M059J (cell line): ENCODE measurements around the genes TRPC4AP, CPNE1, EPB41L1 and AAR2.

- RAMPAGE, long total RNA: no peak
These were observed 9.1 kb upstream of the MAP1LC3A start for GRCh38 chr20:34549336-34549996.

- RAMPAGE, long total RNA: no peak
These were observed 38.8 kb downstream of the TP53INP2 start for GRCh38 chr20:34742781-34743561.

GRCh38 chr20:34895804-34896433 lies 19.5 kb downstream of the ACSS2 start:
- RAMPAGE, long total RNA: no peak

- RAMPAGE, long total RNA: no peak
These were observed 17.2 kb downstream of the GSS start for GRCh38 chr20:34938222-34939037.

DNA sequence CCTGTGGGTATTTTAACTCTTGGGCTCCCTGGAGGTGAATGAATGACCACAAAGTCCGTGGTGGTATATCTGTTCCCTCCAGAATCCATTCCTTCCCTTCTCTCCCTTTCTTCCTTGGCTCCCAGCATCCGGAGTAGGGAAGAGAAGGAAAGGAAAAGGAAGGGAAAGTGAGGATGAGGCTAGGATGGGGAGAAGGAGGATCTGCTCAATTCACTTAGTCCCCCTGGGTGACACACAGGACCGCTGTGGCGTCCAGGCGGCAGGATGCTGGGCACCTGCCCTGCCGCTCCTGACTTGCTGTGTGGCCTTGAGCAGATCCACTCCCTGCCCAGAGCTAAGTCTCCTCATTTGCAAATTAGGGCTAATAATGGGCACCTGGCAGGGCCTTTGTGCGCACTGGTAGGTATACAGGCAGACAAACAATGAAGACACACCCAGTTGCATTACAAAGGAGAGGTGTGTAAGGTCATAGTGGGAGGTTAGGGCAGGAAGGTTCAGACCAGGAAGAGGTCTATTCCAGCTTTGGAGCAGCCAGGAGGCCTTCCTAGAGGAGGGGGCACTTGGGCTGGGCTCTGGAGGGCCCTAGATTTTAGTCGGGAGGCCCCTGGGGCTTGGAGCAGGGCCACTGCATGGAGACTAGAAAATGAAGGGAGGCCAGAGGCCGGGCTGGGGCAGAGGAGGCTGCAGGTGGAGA lies 28.3 kb downstream of the MYH7B start:
- RAMPAGE, long total RNA: no peak

- RAMPAGE, long total RNA: no peak
These were observed at the start of gene TRPC4AP for GRCh38 chr20:35092217-35093327. Gene TRPC4AP, minus strand, starts transcription at chr20:35092807.

DNA sequence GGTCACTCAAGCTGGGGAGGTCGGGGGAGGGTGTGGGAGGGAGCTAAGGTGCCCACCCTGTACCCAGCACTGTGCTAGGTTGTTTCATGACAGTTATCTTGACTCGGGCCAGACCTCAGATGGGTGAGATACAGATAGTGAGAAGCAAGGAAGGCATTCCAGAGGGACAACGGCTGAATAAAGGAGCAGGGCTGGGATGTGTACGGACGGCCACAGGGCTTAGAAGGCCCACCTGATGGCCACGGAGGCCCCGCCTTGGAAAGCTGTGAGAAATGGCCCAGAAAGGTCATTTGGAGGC lies 7.8 kb downstream of the MMP24OS start:
- RAMPAGE, long total RNA: no peak

- RAMPAGE, long total RNA: no peak
These were observed 11.7 kb upstream of the FAM83C start for GRCh38 chr20:35303794-35304447.

DNA sequence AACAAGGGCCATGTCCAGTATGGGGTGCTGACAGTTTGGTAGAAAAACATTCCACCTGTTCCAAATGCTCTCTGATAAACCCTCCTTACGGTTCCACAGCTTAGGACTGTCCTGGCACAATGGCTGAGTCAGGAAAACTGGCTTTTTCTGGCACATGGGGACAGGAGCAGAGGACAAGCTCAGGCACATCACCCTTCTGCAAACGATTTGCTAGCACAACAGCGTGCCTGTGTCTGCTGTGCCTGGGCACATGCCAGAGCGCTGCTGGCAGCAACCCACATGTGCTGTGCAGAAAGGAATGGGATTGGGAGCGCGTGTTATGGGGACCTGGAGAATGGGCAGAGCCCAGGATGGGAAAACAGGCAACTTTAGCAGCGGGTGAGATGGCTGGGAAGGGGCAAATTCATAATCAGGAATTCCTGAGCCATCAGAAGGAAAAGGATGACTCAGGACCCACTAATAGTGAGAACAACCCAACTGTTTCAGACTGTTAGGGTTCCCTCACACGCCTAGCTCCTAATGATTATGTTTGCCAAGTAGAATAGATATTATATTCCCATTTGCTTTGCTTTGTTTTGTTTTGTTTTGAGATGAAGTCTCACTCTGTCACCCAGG lies 16.0 kb upstream of the FAM83C start:
- RAMPAGE, long total RNA: no peak

DNA sequence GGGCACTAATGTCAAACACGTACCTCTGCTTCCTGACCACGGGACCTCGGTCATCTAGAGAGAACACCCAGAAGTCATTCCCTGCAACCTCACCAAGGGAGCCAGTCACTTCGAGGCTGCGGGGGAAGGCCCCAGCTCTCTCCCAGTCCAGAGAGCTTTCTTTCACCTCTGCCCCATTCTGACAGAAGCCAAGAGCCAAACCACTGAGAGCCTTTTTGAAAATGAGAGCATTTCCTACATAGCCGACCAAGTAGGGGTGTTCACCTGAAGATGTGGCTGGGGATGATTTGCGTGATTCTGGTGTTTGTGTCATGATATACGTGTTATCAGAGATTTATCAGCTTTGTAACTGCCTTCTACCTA lies 3.3 kb downstream of the GDF5 start:
- RAMPAGE, long total RNA: no peak

- RAMPAGE, long total RNA: no peak
These were observed 8.3 kb upstream of the CEP250 start for GRCh38 chr20:35447210-35447453.

GRCh38 chr20:35664382-35665201 lies at the start of gene CPNE1:
Gene CPNE1, minus strand, starts transcription at chr20:35664900.
- RAMPAGE, long total RNA: no peak

- RAMPAGE, long total RNA: no peak
These were observed 11.1 kb downstream of the RBM39 start for GRCh38 chr20:35730803-35731440.

DNA sequence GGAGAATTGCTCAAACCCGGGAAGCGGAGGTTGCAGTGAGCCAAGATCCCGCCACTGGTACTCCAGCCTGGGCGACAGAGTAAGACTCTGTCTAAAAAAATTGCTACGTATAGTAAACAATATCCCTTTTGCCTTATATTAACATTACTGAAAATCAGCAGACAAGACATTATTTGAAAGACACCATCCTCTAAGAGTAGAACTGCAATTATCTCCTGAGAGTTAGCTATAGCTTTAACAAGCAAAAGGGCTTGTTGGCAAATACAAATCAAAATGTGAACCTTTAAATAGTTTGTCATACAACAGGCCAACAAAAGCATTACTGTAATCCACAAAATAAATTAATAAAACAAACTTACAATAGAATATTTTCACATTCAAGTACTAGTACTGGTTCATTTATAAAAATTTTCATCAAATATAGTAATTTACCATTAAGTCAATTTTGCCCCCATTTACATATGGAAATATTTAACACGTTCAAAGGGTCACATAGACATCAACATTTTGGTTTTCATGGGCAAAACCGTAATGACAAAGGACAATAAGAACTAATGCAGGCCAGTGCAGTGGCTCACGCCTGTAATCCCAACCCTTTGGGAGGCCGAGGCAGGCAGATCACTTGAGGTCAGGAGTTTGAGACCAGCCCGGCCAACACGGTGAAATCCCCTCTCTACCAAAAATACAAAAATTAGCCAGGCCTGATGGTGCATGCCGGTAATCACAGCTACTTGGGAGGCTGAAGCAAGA lies 9.4 kb downstream of the RBM39 start:
- RAMPAGE, long total RNA: no peak

- RAMPAGE, long total RNA: no peak
These were observed 104 bp upstream of the RBM39 start for GRCh38 chr20:35742295-35742433.

- RAMPAGE, long total RNA: no peak
These were observed 82.8 kb downstream of the SCAND1 start for GRCh38 chr20:35871563-35871817.

GRCh38 chr20:36048027-36048385 lies 79.6 kb downstream of the CNBD2 start:
- RAMPAGE, long total RNA: no peak

- RAMPAGE, long total RNA: no peak
These were observed 89.7 kb upstream of the EPB41L1 start for GRCh38 chr20:36064535-36065638.

- RAMPAGE, long total RNA: no peak
These were observed at the start of gene EPB41L1 for GRCh38 chr20:36154052-36155009. Gene EPB41L1, plus strand, starts transcription at chr20:36154740.

- RAMPAGE, long total RNA: no peak
These were observed at the start of gene AAR2 for GRCh38 chr20:36236234-36237408. Gene AAR2, plus strand, starts transcription at chr20:36236478.